Fibroblast of the aortic adventitia (primary cell): ENCODE measurements around a stretch of chr6.

DNA sequence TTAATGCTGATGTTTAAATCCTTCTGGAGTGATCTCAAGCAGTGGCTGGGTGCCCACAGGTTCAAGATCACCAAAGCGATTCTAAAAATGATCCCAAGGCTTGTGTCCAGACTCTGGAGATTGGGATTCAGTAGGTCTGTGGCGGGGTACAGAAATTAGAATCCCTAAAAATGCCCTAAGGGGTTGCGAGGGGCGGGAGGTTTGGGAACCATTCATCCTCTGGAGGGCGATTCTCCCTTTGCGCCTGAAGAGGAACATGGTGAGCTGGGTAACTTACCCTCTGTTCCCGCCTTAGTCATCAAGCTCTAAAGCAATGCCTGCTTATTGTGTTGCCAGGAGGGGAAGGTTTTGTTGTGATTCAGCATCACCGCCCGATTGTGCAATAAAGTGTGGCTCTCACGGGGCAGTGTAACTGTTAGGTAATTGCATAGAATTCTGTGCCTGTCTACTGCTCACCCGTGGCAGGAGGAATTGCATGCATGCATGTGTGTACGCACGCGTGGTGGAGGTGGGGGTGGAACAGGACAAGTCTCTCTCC, 95.4 kb upstream of the AGPAT4 start:
- CAGE, long polyA plus RNA, result no peak

DNA sequence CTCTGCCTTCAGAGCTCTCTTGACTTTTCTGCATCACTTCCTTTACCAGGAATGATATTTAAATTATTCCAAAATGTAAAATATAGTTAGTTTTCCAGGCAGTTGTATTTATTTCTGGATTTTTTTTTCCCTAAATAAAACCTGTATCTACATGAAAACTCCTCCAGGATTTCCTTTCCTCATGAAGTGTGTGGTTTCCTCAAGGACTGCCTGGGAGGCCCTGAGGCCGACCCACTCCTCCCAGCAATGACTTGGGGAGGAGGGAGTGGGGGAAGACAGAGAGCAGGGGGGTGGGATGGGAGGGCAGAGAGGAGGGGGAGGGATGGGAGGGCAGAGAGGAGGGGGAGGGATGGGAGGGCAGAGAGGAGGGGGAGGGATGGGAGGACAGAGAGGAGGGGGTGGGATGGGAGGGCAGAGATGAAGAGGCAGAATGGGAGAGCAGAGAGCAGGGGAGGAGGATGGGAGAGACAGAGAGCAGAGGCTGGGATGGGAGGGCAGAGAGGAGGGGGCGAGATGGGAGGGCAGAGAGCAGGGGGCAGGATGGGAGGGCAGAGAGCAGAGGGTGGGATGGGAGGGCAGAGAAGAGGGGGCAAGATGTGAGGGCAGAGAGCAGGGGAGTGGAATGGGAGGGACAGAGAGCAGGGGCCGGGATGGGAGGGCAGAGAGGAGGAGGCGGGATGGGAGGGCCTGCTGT, 161.9 kb upstream of the AGPAT4 start:
- CAGE, long polyA plus RNA, result no peak

GRCh38 chr6:162119222-162119783, 608.3 kb downstream of the PRKN start:
- CAGE, long polyA plus RNA, result no peak

- CAGE, long polyA plus RNA, result no peak
These were observed 339.8 kb downstream of the PRKN start for GRCh38 chr6:162387778-162388146.

- CAGE, long polyA plus RNA, result no peak
These were observed 339.4 kb downstream of the PRKN start for GRCh38 chr6:162388147-162388500.

DNA sequence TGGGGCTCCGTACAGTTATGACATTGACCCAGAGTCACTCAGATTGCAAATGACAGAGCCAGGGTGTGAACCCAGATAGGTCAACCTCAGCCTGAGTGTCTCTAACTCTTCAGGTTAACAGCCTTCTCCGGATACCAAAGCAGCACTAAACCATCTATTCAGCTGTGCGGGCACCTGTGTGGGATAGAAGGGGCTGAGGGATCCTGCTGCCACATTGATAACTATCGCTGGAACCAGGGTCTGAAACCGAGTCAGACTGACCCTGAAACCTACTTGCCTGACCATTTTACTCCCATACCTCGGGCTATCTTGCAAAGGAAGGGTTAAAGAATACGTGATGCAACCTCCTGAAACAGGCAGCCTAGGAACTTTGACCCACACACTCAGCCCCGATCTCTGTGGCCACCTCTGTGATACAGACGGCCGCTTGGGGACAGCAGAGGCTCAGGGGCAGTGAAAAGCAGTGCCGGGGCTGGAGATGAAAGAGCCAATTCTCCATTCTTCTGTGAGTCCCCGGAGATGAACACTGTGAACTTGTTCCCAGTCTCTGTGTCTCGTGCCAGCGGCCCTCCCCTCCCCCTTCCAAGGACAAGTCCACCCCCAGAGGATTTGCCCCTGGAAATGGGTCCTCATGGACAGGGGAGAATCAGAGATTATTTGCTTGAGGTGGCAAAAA, 233.4 kb upstream of the QKI start:
- CAGE, long polyA plus RNA, result no peak

DNA sequence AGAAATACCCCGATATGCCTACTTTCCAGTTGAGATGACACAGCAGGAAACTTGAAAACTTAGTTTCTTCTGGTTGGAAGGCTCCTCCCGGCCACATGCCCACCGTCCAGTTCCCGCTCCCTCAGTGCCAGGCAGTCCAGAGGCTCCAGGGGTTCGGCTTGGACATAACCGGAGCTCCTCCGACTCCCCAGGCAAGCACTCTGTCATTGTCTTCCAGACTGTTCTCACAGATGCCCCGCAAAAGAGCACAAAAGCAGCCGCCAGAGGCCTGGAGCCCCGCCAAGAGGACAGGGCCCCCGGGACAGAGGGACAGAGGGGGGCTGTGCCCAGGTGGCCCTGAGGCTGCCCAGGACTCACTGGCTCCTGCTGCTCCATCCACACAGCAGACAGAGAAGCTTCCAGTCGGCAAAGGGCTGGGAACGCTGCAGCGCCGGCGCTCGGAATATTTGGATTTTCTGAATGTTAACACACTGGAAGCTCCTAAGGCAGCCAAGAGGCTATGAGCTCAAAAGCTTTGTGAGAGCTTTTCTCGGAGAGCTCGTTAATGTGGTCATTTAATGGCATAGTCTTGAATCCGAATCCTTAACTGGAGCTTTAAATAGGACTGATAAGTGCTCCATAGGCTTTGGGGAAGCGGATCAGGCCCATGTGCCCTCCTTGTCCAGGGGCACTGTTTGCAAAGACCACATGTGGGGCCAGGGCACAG, 68.0 kb upstream of the QKI start:
- CAGE, long polyA plus RNA, result no peak

GRCh38 chr6:163353905-163354576, 60.5 kb upstream of the QKI start:
- CAGE, long polyA plus RNA, result no peak

DNA sequence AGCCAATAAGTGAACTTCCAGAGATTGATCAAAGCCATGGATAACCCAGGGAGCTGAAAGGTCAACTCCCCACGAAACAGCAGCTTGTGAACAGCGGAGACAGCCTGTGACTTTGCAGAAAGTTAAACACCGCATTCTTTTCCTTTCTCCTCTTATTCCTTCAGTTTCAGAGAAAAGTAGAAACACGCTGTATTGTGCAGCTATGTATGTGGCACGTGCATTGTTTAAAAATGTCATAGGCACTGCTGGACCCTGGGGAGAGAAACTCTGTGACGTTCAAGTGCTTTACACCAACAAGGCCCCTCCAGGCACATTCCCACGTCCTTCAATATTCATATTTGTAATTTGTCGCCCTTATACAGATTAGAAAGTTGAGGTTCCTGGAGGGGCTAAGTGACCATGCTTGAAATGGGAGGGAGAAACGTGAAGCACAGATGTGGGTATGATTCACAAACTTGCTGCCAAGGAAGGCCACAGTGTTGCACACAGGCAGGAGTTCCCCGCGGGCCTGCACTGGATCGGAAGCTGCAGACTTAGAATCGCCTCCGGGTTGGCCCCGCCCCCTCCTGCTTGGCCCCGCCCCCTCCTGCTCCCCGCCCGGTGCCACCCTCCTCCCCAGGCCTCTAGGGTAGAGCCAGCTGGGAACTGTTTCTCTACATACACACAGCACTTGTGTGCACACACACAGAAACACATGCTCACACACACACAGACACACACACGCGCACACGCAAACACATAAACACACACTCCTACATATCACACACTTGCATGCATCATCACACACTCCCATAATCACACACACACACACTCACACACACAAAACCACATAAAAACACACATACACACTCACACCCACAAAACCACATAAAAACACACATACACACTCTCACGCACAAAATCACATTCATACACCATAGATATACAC, 58.2 kb upstream of the QKI start:
- CAGE, long polyA plus RNA, result no peak

DNA sequence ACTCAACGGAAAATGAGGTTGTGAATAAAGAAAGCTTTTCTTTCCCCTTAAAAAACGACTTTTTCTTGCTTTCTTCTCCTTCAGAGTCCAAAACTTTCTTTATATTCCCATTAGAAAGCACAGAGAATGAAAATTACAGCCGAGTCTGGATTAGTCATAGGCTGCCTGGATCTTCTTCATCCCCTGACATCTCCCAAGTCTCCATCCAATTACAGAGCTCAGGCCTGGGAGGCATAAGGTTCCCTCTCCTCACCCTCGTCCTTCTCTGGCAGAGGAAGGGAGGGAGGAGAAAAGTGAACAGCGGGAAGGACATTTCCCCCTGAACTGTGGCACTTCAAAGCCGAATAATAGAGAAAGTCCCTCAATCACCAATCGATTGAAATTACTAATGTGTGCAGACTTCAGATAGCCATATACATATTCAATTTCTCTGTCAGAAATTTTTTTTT, 28.0 kb upstream of the QKI start:
- CAGE, long polyA plus RNA, result no peak

DNA sequence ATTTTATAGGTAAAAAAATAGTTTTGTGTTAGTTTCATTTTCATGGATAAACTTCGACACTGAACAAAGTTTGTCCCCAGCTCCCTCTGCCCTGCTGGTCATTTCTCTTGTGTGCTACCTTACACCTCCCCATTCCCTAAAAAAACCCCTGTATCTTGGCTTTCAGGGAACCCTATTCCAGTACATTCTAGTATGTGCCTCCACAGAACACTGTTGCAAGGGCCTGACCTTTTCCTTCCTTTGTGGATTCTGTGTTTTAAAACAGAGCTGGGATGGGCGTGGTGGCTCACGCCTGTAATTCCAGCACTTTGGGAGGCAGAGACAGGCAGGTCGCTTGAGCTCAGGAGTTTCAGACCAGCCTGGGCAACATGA, 20.6 kb upstream of the QKI start:
- CAGE, long polyA plus RNA, result no peak

DNA sequence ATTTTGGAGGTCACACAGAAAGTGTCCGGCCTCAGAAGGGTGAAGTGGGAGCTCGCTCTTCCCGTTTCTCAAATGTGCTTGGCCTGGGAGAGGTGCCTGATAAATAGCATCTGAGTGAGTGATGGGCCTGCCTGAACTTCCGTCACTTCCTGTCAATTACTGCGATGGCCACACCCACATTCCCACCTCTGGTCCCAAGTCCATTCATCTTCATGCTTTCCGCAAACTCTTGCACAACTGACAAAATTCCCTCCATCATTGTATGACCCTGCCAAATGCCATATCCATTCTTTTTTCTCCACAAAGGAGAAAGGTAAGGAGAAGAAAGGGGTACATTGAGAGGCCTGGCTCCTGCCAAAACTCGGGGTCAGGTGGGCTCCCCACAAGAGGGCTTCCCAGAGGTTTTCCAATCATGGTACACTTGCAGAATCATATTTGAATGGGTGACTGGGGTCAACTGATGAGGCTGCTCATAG, 169.1 kb downstream of the QKI start:
- CAGE, long polyA plus RNA, result no peak

DNA sequence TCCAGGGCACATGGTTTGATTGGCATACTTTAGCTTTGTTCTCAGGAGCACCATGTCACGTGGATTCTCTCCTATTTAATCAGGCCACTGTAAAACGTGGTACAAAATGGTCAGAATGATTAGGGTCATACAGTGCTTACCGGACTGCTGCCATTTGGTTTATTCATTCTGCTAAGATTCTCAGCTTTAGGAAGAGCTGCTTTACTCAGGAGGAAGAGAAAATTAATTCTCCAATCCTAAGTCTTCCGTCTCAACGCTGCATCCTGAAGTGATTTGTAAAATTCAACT, 543.6 kb downstream of the QKI start:
- CAGE, long polyA plus RNA, result no peak

DNA sequence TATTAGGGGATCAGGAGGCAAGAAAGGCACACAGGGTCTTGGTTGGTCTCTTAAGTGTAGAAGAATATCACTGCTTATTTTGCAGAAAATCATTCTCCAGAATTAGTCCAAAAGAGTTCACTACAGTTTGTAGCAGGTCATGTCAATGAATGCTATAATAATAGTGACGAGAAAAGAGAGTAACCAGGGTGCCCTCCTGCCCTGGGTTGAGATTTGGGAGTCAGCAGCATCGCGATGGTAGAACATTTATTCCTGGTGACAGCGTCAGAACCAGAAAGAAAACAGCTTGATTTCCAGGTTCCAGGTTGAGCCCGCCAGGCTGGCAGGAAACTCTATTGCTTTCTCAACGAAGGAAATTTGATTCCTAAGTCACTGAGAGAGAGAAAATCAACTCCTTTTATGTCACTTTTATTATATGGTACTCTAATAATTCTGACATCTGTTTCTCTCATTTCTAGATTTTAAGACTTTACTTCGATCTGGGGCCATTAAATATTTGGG, 550.3 kb downstream of the QKI start:
- CAGE, long polyA plus RNA, result no peak

DNA sequence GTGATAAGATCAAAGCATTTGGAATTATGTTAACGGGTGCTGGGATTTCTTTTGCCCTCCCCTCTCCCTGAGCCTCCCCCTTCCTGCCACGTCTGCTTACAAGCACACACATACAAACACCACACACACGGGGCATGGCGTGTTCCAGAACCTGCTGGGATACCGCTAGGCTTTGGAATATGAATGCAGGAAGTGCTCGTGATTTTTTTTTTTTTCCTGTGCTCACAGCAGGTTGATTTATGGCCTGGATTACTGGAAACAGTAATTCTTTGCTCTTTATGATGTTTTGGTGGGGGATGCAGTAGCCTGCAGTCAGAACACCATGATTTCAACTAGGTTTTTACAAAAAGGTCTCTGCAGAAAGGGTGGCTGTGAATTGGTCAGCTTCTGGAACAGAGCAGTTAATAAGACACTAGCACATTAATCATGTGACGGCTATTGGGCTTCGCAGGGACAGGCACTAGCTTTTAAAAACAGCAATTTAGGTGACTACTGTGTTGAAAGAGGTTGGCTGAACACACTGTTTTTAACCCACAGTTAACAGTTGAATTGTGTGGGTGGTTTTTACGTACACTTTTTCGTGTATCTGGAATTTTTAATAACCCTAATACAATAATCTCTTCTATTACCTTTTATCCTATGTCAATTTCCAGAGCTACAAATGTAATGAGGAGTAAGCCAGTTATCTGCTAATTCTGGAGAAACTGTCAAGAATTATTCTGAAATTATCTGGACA, 551.5 kb downstream of the QKI start:
- CAGE, long polyA plus RNA, result no peak

DNA sequence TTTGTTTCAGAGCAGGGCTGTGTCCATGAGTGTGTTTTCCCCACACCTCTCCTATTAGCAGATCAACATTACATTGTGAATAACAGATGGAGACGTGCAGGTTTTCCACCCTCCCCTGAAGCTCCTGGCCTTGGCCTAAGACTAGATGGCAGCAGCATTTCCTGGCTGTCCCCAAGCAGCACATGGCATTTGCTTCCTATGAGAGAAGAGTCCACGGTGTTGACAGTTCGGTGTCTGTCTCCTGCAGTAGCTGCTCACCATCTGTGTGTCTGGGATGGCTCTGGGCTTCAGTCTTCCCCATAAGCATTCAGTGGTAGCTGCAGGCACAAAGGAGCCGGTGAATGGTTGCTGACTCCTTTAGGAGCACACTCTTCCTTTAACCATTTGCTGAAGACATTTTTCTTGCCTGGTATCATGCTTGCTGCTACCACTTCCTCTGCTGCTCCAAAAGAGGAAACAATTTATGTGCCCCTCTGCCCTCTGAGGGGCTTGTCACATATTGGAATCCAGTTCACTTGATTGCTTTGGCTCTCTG, 913.1 kb downstream of the C6orf118 start:
- CAGE, long polyA plus RNA, result no peak

DNA sequence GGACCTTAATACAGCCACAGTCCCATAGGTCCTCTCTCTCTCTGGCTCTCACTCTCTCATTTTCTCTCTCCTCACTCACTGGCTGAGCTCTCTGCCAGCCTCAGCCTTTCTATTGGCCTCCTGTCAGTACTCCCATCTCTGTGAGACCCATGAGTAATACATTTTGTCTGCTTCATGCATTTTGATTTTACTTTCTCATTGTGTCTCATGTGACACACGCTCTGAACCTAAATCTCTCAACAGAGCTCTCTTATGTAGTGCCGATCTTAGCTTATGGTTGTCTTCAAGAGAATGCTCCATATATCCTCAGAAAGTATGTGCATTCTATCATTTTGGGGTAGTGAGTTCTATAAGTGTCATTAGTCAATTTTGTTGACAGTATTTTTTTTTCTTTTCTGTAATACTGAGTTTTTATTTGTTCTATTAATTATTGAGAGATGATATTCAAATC, 907.4 kb downstream of the C6orf118 start:
- CAGE, long polyA plus RNA, result no peak

DNA sequence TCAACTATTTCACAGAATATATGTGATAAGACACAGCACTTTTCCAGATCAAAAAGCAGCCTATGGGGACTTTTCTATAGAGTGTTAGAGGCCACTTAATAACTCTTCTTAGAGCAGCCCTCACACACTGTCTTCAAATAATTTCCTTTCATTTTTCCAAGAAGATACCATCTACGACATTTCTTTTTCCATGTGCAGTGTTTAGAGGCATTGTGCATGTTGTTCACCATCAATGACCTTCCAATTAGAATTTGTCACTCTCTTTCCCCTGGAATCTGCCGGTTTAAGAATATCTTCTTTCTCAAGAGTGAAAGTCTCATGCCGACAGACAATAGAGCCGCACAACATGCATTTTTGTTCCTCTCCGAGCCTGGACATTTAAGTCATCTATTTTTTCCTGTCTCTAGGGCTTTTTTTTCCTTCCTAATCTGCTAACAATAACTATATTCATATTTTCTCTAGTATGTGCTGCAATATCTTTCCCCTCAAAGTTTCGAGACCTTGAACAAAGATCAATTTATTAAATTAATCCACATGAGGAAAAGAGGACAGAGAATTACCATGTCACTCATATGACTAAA, 893.6 kb downstream of the C6orf118 start:
- CAGE, long polyA plus RNA, result no peak

DNA sequence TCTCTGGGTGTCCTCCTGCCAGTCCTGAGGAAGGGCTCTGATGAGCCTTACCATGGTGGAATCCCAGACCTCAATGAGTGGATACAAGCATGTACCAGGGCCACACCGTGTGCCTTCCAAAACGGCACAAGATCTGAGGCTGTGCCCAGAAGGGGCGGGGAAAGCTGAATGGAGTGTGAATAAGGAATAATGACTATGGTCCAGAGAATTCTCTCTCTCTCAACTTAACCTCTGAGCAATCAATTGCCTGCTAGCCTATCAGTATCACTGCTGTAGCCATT, 51.7 kb downstream of the PDE10A start:
- CAGE, long polyA plus RNA, result no peak

DNA sequence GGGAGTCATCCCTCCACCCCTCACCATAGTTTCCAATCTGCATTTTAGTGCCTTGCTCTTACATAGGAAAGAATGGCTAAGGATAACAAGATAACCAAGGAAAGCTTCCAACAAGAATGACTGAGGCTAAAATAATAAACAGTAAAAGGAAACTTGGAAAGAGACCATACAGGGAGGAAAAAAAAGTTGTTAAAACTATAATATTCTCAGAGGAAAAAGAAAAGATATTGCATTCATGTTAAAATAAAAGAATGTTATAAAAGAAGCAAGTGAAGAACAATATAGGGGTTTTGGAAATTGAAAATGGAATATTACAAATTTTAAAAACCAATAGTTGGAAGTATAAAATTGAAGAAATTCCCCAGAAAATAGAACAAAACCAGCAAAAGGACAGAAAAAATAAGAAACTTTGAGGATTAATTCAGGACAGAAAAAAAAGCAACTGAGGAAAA, 55.7 kb upstream of the PDE10A start:
- CAGE, long polyA plus RNA, result no peak